K562 (cell line): ENCODE measurements around the genes ATP1A1 and MAN1A2.

DNA sequence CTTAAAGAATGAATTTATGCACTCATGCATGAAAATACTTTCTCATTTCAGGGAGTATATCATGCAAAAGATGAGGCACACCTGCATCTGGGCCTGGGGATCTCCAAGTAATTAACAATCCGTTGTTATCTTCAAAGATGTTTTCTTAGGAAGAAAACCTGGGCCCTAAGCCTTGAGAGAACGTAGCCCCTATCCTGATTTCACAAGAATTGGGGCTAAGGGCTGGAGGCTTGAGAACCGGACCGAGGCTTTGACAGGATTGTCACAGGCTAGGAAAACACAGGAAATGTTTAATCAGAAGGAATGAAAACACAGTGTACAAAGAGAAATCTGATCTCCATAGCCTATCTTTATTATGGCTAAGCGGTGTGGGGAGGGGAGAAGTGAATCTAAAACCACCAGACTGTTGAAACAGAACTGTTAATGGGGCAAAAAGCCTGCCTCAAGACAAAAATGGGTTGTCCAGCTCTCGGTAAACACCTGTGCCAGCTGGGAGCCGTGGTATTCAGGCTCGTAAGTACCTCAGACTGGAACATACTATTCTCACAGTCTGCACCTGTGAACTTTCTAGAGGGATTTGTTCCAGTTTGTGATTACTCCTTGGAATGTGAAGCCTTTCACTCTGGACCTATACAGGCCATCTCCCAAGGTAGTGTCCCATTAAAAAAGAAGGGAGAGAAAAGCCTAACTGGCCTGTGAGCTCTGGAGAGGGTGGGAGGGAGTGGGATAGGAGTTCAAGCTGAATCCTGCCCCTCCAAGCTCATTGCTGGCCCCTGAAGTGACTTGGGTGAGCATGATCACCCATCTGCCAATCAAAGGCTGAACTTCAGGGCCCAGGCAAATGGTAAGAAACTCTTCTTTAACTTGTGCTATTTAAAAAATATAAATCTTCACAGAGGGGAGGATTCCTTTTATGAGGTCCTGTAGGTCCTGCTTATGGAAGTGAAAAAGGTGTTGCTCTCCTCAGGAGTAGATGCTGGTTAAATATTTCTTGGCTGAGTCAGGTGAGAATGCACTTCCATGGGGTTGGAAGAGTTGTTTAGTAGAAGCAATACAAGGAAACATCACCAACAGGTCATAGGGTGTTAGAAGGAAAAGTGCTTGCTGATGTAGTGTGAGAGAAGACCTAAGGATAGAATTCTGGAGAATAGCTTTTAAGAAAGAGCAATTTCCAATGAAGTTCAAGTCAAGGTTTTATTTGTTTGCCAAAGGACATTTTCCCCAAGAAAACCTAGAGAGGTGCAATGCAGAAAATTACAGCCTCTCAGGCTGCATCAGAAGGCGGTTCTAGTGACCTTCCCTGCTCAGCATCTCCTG is 42.5 kb upstream of the ATP1A1 start:
- RAMPAGE, long total RNA, result no peak
- RRBS, result no CpG with 5 or more reads among the region's 9 CpGs
PRO-cap:
- standard, result no peak
- CoPRO, capped RNA only, 2 experiments, result no peak in any of the 2 experiments
- CoPRO, capped and uncapped RNA, 2 experiments, result no peak in any of the 2 experiments
- CoPRO, uncapped RNA only, 2 experiments, result no peak in any of the 2 experiments
CAGE:
- cytosol, long polyA plus RNA, result no peak
- long polyA plus RNA, result no peak
- nucleolus, long total RNA, result no peak
- nucleus, long polyA plus RNA, result no peak

GRCh38 chr1:116334726-116335387 is 38.2 kb upstream of the ATP1A1 start:
- RAMPAGE, long total RNA, result no peak
- RRBS, result no CpG with 5 or more reads among the region's 9 CpGs
PRO-cap:
- standard, result no peak
- CoPRO, capped RNA only, 2 experiments, result no peak in any of the 2 experiments
- CoPRO, capped and uncapped RNA, 2 experiments, result no peak in any of the 2 experiments
- CoPRO, uncapped RNA only, 2 experiments, result no peak in any of the 2 experiments
CAGE:
- cytosol, long polyA plus RNA, result no peak
- long polyA plus RNA, result no peak
- nucleolus, long total RNA, result no peak
- nucleus, long polyA plus RNA, result no peak

- RAMPAGE, long total RNA, result no peak
- RRBS, result no CpG with 5 or more reads among the region's 2 CpGs
PRO-cap:
- standard, result no peak
- CoPRO, capped RNA only, 2 experiments, result no peak in any of the 2 experiments
- CoPRO, capped and uncapped RNA, 2 experiments, result no peak in any of the 2 experiments
- CoPRO, uncapped RNA only, 2 experiments, result no peak in any of the 2 experiments
CAGE:
- cytosol, long polyA plus RNA, result no peak
- long polyA plus RNA, result no peak
- nucleolus, long total RNA, result no peak
- nucleus, long polyA plus RNA, result no peak
Measured at GRCh38 chr1:116358990-116359765, 13.9 kb upstream of the ATP1A1 start.

- RAMPAGE, long total RNA, result no peak
- RRBS, result 5% methylated on average over 12 of the region's 23 CpGs
PRO-cap:
- standard, result bidirectional peak, plus-strand start at chr1:116373244, minus-strand start at chr1:116373107
- CoPRO, capped RNA only, 2 experiments, result peak in 2 of 2 experiments; most common minus-strand start chr1:116373063 (in 1)
- CoPRO, capped and uncapped RNA, 2 experiments, result peak in 2 of 2 experiments; most common minus-strand start chr1:116373097 (in 2)
- CoPRO, uncapped RNA only, 2 experiments, result peak in 1 of 2 experiments; most common minus-strand start chr1:116373043 (in 1)
CAGE:
- cytosol, long polyA plus RNA, result no peak
- long polyA plus RNA, result no peak
- nucleolus, long total RNA, result no peak
- nucleus, long polyA plus RNA, result no peak
Measured at GRCh38 chr1:116372938-116373173, 188 bp upstream of the ATP1A1 start.

DNA sequence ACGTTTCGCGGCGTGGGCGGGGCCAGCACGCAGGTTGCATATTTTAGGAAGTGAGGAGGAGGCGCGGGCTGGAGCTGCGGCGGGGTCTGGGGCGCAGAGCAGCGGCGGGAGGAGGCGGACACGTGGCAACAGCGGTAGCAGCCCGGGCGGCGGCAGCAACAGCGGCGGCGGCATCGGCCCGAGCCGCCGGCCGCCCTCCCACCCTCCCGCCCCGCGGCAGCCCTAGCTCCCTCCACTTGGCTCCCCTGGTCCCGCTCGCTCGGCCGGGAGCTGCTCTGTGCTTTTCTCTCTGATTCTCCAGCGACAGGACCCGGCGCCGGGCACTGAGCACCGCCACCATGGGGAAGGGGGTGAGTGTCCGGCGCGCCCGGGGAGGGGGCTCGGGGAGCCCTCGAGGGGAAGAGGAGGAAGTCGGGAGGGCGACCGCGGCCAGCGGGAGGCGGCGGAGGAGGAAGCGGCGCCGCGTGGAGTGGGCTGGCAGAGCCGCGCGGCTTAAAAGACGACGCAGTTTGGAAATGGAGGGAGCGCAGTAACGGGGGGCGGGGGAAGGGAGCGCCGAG is at the start of gene ATP1A1:
TSS of gene ATP1A1 (plus strand) at position 71 of the 560 bp plus-strand sequence.
- RAMPAGE, long total RNA, result no peak
- RRBS, result 2% methylated on average over 11 of the region's 66 CpGs
PRO-cap:
- standard, result bidirectional peak, plus-strand start at position 71 of the sequence, minus-strand start outside the sequence; bidirectional peak, plus-strand start at position 408 of the sequence, minus-strand start at position 434 of the sequence
- CoPRO, capped RNA only, 2 experiments, result peak in 2 of 2 experiments; most common plus-strand start position 71 of the sequence (in 2)
- CoPRO, capped and uncapped RNA, 2 experiments, result peak in 2 of 2 experiments; most common plus-strand start position 71 of the sequence (in 1)
- CoPRO, uncapped RNA only, 2 experiments, result peak in 1 of 2 experiments; most common plus-strand start position 158 of the sequence (in 1)
CAGE:
- cytosol, long polyA plus RNA, result start-site peak on the plus strand centred at position 90 of the sequence, 132 bp wide, 2,301 and 1,101 reads in 2 replicates; start-site peak on the plus strand centred at position 305 of the sequence, 87 bp wide, 187 and 72 reads in 2 replicates
- long polyA plus RNA, result start-site peak on the plus strand centred at position 118 of the sequence, 22 bp wide, 226 and 372 reads in 2 replicates; start-site peak on the plus strand centred at position 305 of the sequence, 87 bp wide, 161 and 195 reads in 2 replicates
- nucleolus, long total RNA, result no peak
- nucleus, long polyA plus RNA, result start-site peak on the plus strand centred at position 78 of the sequence, 108 bp wide, 162 and 389 reads in 2 replicates; start-site peak on the plus strand centred at position 324 of the sequence, 49 bp wide, 22 and 39 reads in 2 replicates

GRCh38 chr1:116375529-116375983 is 2.5 kb downstream of the ATP1A1 start:
- RAMPAGE, long total RNA, result no peak
- RRBS, result no CpG with 5 or more reads among the region's 3 CpGs
PRO-cap:
- standard, result no peak
- CoPRO, capped RNA only, 2 experiments, result no peak in any of the 2 experiments
- CoPRO, capped and uncapped RNA, 2 experiments, result no peak in any of the 2 experiments
- CoPRO, uncapped RNA only, 2 experiments, result no peak in any of the 2 experiments
CAGE:
- cytosol, long polyA plus RNA, result no peak
- long polyA plus RNA, result no peak
- nucleolus, long total RNA, result no peak
- nucleus, long polyA plus RNA, result no peak

DNA sequence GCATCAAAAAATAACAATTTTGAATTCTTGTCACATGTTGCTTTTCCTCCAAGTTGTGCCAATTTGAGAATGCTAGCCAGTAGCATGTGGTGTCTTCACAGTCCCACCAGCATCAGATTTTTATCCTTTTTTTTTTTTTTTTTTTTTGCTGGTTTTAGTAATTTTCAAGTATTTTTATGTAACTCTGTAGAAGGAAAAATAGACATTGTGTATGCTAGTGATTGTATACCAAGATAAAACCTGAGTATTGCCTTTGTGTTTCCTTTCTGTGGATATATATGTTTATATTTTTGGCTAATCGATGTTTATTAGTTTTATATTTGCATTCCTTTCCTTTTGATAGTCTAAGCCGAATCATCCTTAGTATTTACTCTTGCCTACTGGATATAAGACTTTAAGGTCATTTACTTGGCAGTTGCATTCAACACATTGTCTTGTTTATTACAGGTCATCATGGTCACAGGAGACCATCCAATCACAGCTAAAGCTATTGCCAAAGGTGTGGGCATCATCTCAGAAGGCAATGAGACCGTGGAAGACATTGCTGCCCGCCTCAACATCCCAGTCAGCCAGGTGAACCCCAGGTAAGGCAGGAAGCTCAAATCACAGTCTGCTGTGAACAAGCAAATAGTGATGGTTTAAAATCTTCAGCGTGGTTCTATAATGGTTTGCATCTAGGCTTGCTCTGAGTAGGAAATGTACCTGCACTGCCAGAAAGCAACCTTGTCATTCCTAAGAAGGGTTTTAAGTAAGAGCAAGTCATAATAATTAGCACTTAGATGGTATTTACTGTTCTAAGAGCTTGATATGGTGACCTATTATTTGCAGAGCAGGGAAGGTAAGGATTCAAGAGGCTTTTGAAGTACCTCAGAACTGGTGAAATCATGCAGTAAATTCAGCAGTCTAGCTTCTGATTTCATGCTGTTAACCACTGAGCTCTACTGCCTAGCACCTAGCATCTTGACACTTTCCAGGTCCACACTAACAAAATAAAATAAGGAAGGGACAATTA is 23.4 kb downstream of the ATP1A1 start:
- RAMPAGE, long total RNA, result no peak
- RRBS, result no CpG with 5 or more reads among the region's 5 CpGs
PRO-cap:
- standard, result no peak
- CoPRO, capped RNA only, 2 experiments, result no peak in any of the 2 experiments
- CoPRO, capped and uncapped RNA, 2 experiments, result no peak in any of the 2 experiments
- CoPRO, uncapped RNA only, 2 experiments, result peak in 1 of 2 experiments; most common plus-strand start position 441 of the sequence (in 1); most common minus-strand start position 192 of the sequence (in 1)
CAGE:
- cytosol, long polyA plus RNA, result no peak
- long polyA plus RNA, result no peak
- nucleolus, long total RNA, result no peak
- nucleus, long polyA plus RNA, result no peak

GRCh38 chr1:116532846-116533846 is 37.7 kb downstream of the CD58 start:
- RAMPAGE, long total RNA, result no peak
- RRBS, result 95% methylated on average over 2 of the region's 22 CpGs
PRO-cap:
- standard, result no peak
- CoPRO, capped RNA only, 2 experiments, result no peak in any of the 2 experiments
- CoPRO, capped and uncapped RNA, 2 experiments, result no peak in any of the 2 experiments
- CoPRO, uncapped RNA only, 2 experiments, result peak in 1 of 2 experiments; most common minus-strand start chr1:116533423 (in 1)
CAGE:
- cytosol, long polyA plus RNA, result no peak
- long polyA plus RNA, result no peak
- nucleolus, long total RNA, result no peak
- nucleus, long polyA plus RNA, result no peak

DNA sequence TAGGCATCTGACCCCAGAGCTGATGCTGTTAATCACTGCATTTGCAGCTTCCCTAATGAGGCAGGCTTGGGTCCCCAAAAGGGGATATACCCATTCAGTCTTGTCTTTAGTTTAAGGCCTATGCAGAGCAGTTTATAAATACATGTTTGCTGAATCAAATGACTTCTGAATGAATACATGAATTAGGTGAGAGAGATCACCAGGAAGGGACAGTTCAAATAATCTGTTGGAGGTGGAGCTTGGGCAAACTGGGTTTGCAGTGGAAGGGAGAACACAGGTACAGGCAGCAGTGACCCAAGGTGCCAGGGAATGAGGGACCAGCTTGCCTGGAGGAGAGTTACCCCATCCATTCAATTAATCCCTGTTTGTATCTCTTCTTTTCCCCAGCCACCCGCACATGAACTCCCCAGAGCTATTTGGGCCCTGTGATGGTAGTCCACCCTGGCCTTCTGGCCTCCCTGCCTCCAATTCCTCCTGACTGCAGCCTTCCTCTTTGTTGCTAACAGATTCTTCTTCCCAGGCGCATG is 1.9 kb downstream of the CD58 start:
- RAMPAGE, long total RNA, result no peak
- RRBS, result no CpG with 5 or more reads among the region's 2 CpGs
PRO-cap:
- standard, result no peak
- CoPRO, capped RNA only, 2 experiments, result no peak in any of the 2 experiments
- CoPRO, capped and uncapped RNA, 2 experiments, result no peak in any of the 2 experiments
- CoPRO, uncapped RNA only, 2 experiments, result no peak in any of the 2 experiments
CAGE:
- cytosol, long polyA plus RNA, result no peak
- long polyA plus RNA, result no peak
- nucleolus, long total RNA, result no peak
- nucleus, long polyA plus RNA, result no peak

DNA sequence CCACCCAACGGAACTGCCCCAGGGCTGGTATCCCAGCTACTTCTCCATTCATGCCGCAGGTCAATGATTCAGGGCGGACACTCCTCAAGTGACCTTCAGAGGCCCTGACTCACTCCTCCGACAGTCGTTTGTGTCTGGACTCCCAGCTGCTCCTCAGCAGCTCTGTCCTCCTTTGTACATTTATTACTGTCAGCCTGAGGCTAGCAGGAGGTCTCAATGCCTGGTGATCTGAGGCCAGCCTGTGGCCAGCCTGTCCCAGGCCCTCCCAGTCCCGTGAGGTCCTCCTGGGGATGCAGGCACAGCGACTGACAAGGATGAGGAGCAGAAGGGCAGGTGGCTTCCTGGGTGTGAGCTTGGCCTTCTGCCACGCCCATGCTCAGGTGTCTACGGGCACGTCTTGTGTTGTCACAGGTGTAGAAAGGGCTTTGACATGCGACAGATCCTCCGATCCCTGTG is 24.2 kb downstream of the IGSF3 start:
- RAMPAGE, long total RNA, result no peak
- RRBS, result no CpG with 5 or more reads among the region's 12 CpGs
PRO-cap:
- standard, result no peak
- CoPRO, capped RNA only, 2 experiments, result no peak in any of the 2 experiments
- CoPRO, capped and uncapped RNA, 2 experiments, result no peak in any of the 2 experiments
- CoPRO, uncapped RNA only, 2 experiments, result no peak in any of the 2 experiments
CAGE:
- cytosol, long polyA plus RNA, result no peak
- long polyA plus RNA, result no peak
- nucleolus, long total RNA, result no peak
- nucleus, long polyA plus RNA, result no peak

DNA sequence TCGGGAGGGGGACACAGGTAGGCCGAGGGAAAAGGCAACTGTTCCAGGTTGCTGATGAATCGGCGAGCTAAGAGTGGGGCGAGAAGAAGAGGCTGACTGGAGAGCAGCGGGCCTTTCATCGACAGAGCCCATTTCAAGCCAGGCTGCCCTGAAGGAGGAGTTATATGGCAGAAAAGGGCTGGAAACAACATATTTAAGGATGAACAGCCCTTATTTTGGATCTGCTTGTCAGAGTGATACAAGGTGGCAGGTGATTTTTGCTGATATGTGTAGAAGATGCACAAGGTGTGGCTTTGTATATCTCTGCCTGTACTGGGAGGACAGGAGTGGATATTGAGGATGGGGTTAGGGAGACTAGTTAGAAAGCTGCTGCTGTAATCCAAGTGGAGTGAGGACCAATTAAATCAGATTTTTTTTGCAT is 1.0 kb downstream of the CD2 start:
- RAMPAGE, long total RNA, result no peak
- RRBS, result no CpG with 5 or more reads among the region's 7 CpGs
PRO-cap:
- standard, result no peak
- CoPRO, capped RNA only, 2 experiments, result no peak in any of the 2 experiments
- CoPRO, capped and uncapped RNA, 2 experiments, result no peak in any of the 2 experiments
- CoPRO, uncapped RNA only, 2 experiments, result no peak in any of the 2 experiments
CAGE:
- cytosol, long polyA plus RNA, result no peak
- long polyA plus RNA, result no peak
- nucleolus, long total RNA, result no peak
- nucleus, long polyA plus RNA, result no peak

DNA sequence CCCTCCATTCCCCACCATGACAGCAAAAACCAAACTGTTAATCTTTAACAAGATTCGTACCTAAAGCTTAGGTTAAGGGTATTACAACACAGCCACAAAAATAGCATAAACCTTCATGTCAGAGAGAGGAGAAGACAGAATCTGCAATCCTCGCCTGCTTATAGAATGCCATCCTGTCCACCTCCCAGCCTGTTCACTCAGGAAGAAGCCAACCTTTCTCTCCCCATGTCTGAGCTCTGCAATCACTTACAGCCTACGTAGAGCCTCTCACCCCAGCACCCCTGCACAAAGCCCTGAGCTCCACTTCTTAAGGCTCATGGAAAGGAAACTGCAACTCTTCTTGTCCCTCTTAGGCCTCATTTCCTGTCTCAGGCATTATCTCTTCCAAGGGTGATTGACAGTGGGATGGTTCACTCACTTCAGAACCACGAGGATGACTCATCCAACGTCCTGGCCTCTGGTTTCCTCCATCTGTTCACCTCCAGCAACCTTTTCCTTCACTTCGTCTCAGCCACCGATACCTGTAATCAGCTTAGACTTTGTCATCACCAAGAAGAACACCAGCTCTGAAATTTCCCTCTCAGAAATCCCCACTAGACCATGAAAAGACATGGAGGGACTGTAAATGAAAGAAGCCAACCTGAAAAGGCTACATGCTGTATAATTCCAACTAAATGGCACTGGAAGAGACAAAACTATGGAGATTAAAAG is 72.9 kb downstream of the CD2 start:
- RAMPAGE, long total RNA, result no peak
- RRBS, result no CpG with 5 or more reads among the region's 7 CpGs
PRO-cap:
- standard, result bidirectional peak, plus-strand start at position 506 of the sequence, minus-strand start at position 347 of the sequence
- CoPRO, capped RNA only, 2 experiments, result peak in 2 of 2 experiments; most common plus-strand start position 474 of the sequence (in 1); most common minus-strand start position 330 of the sequence (in 2)
- CoPRO, capped and uncapped RNA, 2 experiments, result peak in 2 of 2 experiments; most common plus-strand start position 429 of the sequence (in 1); most common minus-strand start position 330 of the sequence (in 2)
- CoPRO, uncapped RNA only, 2 experiments, result no peak in any of the 2 experiments
CAGE:
- cytosol, long polyA plus RNA, result no peak
- long polyA plus RNA, result start-site peak on the minus strand centred at position 326 of the sequence, 34 bp wide, 6 and 6 reads in 2 replicates
- nucleolus, long total RNA, result no peak
- nucleus, long polyA plus RNA, result start-site peak on the minus strand centred at position 287 of the sequence, 124 bp wide, 8 and 18 reads in 2 replicates

DNA sequence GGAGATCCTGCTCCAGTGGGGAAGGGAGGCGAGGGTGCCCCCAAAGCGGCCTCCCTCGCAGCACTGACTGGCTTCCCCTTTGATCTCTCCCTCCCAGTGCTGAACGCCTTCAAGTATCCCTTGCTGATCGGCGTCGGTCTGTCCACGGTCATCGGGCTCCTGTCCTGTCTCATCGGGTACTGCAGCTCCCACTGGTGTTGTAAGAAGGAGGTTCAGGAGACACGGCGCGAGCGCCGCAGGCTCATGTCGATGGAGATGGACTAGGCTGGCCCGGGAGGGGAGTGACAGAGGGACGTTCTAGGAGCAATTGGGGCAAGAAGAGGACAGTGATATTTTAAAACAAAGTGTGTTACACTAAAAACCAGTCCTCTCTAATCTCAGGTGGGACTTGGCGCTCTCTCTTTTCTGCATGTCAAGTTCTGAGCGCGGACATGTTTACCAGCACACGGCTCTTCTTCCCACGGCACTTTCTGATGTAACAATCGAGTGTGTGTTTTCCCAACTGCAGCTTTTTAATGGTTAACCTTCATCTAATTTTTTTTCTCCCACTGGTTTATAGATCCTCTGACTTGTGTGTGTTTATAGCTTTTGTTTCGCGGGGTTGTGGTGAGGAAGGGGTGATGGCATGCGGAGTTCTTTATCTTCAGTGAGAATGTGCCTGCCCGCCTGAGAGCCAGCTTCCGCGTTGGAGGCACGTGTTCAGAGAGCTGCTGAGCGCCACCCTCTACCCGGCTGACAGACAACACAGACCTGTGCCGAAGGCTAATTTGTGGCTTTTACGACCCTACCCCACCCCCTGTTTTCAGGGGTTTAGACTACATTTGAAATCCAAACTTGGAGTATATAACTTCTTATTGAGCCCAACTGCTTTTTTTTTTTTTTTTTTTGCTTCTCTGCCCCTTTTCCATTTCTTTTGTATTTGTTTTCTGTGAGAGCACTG is 14.6 kb upstream of the CD101 start:
- RAMPAGE, long total RNA, result no peak
- RRBS, result no CpG with 5 or more reads among the region's 35 CpGs
PRO-cap:
- standard, result no peak
- CoPRO, capped RNA only, 2 experiments, result no peak in any of the 2 experiments
- CoPRO, capped and uncapped RNA, 2 experiments, result no peak in any of the 2 experiments
- CoPRO, uncapped RNA only, 2 experiments, result no peak in any of the 2 experiments
CAGE:
- cytosol, long polyA plus RNA, result no peak
- long polyA plus RNA, result no peak
- nucleolus, long total RNA, result no peak
- nucleus, long polyA plus RNA, result no peak

DNA sequence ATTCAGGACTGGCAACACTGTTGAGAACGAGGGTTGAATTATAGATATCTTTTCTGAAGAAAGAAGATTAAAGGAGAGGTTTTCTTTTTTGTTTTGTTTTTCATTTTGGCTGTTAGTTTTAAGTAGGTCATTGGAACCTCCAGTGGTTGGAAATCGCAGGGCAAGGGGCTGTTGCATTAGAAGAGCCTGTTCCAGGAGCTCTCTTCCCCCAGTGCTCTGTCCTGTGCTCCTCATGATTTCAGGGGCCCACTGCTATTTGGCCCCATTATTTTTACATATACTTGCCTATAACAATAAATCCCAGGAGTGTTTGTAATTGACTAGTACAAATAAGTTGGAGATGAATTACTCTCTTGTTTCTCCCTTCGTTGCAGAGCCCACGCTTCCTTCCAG is 26.6 kb upstream of the TTF2 start:
- RAMPAGE, long total RNA, result no peak
- RRBS, result no CpG with 5 or more reads among the region's 4 CpGs
PRO-cap:
- standard, result no peak
- CoPRO, capped RNA only, 2 experiments, result no peak in any of the 2 experiments
- CoPRO, capped and uncapped RNA, 2 experiments, result no peak in any of the 2 experiments
- CoPRO, uncapped RNA only, 2 experiments, result no peak in any of the 2 experiments
CAGE:
- cytosol, long polyA plus RNA, result no peak
- long polyA plus RNA, result no peak
- nucleolus, long total RNA, result no peak
- nucleus, long polyA plus RNA, result no peak

DNA sequence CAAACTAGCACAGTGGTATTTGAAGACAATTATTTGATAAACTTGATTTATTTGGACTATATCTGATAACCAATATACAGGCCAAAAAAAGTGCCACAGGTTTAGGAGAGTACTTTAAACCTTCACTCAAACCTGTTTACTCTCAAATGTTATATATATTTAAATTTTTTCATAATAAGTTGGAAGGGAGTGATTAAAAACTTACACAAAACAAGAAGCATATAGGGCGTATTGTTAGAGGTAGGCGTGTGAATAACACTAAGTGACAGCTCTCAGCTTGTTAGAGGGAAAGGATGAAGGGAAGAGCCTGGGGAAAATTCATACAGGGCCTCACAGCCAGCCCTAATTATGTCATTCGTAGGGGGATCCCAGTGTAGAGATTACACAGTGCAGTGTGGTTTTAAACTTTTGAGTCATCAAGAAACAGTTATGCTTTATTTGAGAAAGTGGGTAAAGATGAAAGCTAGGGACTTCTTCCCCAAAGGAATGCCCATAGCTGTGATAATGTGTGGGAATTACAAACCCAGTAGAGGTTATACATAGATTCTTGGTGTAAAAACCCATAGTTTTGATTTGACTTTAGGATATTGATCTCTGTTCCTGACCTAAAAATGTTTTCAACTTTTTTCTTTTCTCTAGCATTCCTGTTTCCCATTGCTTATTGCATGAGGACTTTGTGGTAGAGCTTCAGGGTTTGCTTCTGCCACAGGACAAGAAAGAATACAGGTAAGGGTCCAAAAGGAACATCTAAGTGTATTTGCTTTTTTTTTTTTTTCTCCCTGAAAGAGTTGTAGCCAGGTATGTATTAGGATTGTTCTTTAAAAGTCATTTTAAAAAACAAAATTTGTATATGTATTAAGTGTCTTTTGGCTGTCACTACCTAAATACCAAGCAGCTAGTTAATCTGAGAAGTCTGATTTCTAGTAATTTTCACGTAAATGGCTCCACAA is 1.9 kb downstream of the TTF2 start:
- RAMPAGE, long total RNA, result no peak
- RRBS, result no CpG with 5 or more reads among the region's 4 CpGs
PRO-cap:
- standard, result no peak
- CoPRO, capped RNA only, 2 experiments, result no peak in any of the 2 experiments
- CoPRO, capped and uncapped RNA, 2 experiments, result no peak in any of the 2 experiments
- CoPRO, uncapped RNA only, 2 experiments, result peak in 1 of 2 experiments; most common plus-strand start position 376 of the sequence (in 1); most common minus-strand start position 295 of the sequence (in 1)
CAGE:
- cytosol, long polyA plus RNA, result no peak
- long polyA plus RNA, result no peak
- nucleolus, long total RNA, result no peak
- nucleus, long polyA plus RNA, result no peak

DNA sequence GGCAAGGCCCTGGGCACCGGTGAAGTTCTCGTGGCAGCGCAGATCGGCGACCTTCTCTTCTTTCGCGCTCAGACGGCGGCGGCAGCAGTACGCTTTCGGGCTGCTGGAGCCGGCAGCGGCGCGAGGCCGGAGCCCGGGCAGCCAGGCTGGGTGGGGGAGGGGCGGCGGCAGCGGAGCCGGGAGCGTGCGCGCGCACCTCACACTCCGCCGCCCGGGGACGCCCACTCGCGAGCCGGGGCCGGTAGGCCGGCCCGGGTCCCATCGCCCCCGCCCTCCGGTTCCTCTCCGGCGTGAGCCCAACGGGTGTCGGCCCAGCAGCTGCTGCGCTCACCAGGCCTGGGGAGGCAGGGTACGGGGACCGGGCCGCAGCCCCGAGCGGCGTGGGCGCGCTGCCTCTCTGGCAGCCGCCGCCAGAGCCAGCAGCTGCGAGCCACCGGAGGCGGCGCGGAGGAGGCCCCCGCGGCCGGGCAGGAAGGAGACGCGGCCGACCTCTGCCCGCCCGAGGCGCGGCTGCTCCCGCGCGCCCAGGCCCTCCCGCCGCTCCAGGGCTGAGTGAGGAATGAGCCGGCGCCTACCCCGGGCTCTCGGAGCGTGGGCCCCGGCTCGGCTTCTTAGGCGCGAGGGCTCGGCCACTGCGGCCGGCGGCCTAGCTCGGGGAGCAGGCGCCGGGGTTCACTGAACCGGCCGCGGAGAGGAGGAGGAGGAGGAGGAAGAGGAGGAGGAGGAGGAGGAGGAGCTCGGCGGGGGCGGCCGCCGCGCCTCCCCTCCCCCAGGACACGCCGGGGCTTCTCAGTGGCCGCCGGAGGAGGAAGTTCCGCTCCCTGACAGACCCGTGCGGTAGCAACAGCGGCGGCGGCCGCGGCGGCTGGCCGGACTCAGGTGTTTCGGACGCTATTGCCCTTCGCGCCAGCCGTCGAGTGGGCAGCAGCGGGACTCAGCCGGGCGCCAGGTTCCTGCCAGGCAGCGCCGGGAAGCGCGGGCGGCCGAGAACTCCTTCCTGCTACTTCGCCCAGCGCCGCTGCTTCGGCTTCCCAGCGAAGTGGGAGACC is at the start of gene MAN1A2:
TSS of gene MAN1A2 (plus strand) at position 827 of the 1,049 bp plus-strand sequence.
- RAMPAGE, long total RNA, result no peak
- RRBS, result 2% methylated on average over 63 of the region's 133 CpGs
PRO-cap:
- standard, result bidirectional peak, plus-strand start at position 277 of the sequence, minus-strand start at position 63 of the sequence; bidirectional peak, plus-strand start at position 413 of the sequence, minus-strand start at position 399 of the sequence; bidirectional peak, plus-strand start at position 840 of the sequence, minus-strand start at position 677 of the sequence
- CoPRO, capped RNA only, 2 experiments, result peak in 2 of 2 experiments; most common plus-strand start position 224 of the sequence (in 2); most common minus-strand start position 148 of the sequence (in 2)
- CoPRO, capped and uncapped RNA, 2 experiments, result peak in 2 of 2 experiments; most common plus-strand start position 224 of the sequence (in 2); most common minus-strand start position 677 of the sequence (in 2)
- CoPRO, uncapped RNA only, 2 experiments, result peak in 2 of 2 experiments; most common plus-strand start position 238 of the sequence (in 1); most common minus-strand start position 129 of the sequence (in 1)
CAGE:
- cytosol, long polyA plus RNA, result no peak
- long polyA plus RNA, result start-site peak on the plus strand centred at position 835 of the sequence, 88 bp wide, 108 and 131 reads in 2 replicates
- nucleolus, long total RNA, result no peak
- nucleus, long polyA plus RNA, result start-site peak on the plus strand centred at position 242 of the sequence, 99 bp wide, 40 and 23 reads in 2 replicates; start-site peak on the plus strand centred at position 845 of the sequence, 56 bp wide, 350 and 145 reads in 2 replicates

GRCh38 chr1:117544836-117545169 is 61.0 kb upstream of the TENT5C start:
- RAMPAGE, long total RNA, result no peak
- RRBS, result no CpG with 5 or more reads among the region's 3 CpGs
PRO-cap:
- standard, result no peak
- CoPRO, capped RNA only, 2 experiments, result no peak in any of the 2 experiments
- CoPRO, capped and uncapped RNA, 2 experiments, result no peak in any of the 2 experiments
- CoPRO, uncapped RNA only, 2 experiments, result no peak in any of the 2 experiments
CAGE:
- cytosol, long polyA plus RNA, result no peak
- long polyA plus RNA, result no peak
- nucleolus, long total RNA, result no peak
- nucleus, long polyA plus RNA, result no peak